Foreskin keratinocyte (primary cell): Measurements from ENCODE around the gene HDAC10.

DNA sequence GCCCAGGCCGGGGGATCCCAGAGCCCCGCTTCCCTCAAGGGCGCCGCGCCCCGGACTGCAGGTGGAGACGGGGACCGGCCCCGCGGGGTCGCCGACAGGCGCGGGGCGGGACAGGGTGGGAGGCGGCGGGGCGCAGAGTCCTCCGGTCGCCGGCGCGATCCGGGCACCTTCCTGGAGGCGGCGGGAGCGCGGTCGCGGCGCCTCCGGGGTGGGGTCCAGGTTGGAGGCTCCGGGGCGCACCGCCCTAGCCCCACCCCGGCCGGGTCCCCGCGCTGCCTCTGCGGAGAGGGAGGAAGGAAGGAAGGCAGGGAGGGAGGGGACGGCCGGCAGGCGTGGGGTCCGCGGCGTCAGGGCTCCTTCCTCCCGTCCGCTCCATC, 4.4 kb upstream of the ZBED4 start:
- RAMPAGE, total RNA, result no peak

- RAMPAGE, total RNA, result no peak
Observed at GRCh38 chr22:49879827-49880894, 26.5 kb downstream of the ZBED4 start.

DNA sequence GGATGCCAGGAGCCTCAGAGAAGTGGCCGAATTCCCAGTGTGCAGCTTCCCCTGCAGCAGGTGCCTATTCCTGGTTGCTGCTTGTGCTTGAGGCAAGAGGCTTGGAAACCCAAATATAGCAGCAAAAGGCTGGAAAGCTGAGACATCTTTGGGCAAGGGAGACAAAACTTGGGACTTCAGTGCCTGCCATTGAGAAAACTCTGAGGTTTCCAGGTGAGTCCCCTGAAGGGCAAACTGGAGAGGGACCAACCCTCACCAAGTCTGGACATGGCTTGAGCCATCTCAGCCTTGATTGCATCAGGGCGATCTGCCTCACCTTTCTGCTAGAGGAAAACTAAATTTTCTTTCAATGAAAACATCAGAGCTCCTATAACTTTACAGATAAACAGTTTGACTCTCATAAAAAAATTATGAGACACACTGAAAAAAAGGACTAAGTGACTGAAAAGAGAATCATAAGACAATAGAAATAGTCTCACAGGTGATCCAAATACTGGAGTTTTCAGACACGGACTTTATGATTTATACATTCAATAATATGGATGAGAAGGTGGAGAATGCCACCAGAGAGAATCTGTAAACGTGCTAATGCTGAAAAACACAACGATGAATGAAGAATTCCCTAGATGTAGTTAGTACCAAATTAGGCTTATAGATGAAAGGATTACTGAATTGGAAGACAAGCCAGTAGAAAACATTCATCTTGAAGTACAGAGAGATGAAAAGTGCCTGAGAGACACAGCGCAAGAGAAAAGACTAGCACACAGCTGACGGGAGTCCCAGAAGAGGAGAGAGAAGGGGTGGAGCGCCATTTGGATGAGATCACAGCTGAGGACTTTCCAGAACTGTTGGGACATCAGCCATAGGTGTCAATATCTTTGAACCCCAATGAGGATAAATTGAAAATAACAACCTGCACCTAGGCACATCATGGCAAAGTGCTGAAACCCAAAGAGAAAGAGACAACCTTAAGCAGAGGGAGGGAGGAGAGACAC, 25.5 kb downstream of the ALG12 start:
- RAMPAGE, total RNA, result no peak

- RAMPAGE, total RNA, result no peak
Observed at GRCh38 chr22:49947032-49947491, 13.5 kb upstream of the PIM3 start.

- RAMPAGE, total RNA, result no peak
Observed at GRCh38 chr22:49964325-49964807, 3.8 kb downstream of the PIM3 start.

- RAMPAGE, total RNA, result no peak
Observed at GRCh38 chr22:49968695-49969626, 8.4 kb downstream of the PIM3 start.

GRCh38 chr22:49976398-49976911, 15.9 kb downstream of the PIM3 start:
- RAMPAGE, total RNA, result no peak

- RAMPAGE, total RNA, result no peak
Observed at GRCh38 chr22:49980813-49981620, 20.4 kb downstream of the PIM3 start.

- RAMPAGE, total RNA, result no peak
Observed at GRCh38 chr22:49999020-49999657, 13.4 kb downstream of the IL17REL start.

- RAMPAGE, total RNA, result no peak
Observed at GRCh38 chr22:50027933-50028592, 15.5 kb upstream of the IL17REL start.

GRCh38 chr22:50111942-50112784, 22.4 kb downstream of the MOV10L1 start:
- RAMPAGE, total RNA, result no peak

GRCh38 chr22:50114283-50115148, 24.7 kb downstream of the MOV10L1 start:
- RAMPAGE, total RNA, result no peak

DNA sequence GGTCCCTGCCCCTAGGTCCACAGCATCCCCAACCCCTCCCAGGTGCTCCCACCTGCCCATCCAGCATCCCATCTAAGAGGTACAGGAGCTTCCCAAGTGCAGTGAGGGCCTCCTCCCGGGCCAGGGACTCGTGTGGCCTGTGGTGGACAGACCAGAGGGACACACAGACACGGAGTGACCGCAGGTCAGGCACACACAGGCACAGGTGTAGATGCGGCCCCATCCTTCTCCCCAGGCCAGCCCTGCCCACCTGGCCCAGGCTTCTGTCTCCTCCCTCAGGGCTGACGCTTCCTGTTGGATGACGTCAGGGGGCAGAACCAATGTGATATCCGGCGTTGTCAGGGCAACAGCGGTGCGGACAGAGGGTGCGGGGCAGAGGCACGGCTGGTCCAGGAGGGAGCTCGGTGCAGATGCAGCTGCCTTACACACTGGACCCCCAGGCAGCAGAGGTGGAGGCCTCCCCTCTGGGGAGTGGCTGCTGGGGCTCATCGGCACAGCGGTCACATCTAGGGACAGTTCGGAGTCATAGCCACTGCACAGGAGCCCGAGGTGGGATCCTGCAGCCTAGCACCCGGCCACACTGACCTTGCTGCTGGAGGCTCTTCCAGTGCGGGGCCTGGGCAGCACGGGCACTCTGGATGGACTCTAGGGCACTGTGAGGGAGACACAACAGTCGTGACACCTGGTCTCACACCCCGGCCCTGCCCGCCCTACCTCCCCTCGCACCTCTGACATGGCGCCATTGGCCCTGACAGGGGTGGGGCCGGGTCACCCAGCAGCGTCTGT, 3.0 kb upstream of the TUBGCP6 start:
- RAMPAGE, total RNA, result no peak

GRCh38 chr22:50251020-50251818, at the start of gene HDAC10:
Gene HDAC10, minus strand, starts transcription at chr22:50251265.
- RAMPAGE, total RNA, result no peak

GRCh38 chr22:50285669-50285868, 15.4 kb upstream of the MAPK11 start:
- RAMPAGE, total RNA, result no peak

GRCh38 chr22:50300135-50300752, 7.2 kb downstream of the PLXNB2 start:
- RAMPAGE, total RNA, result no peak

DNA sequence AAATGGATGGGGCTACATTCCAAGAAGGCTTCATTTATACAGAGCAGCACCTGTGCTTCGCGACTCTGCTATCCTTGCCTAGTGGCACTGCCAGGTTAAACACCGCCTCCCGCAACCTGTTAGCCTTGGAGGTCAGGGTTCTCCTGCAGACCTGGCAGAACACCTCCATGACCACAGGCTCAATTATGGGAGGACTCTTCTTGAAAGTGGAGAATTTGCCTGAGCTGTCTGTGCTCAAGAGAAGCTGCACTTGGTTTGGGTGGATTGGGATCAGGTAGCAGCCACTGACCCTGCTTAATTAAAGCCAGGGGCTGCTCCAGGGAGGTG, 56.2 kb downstream of the PPP6R2 start:
- RAMPAGE, total RNA, result no peak

DNA sequence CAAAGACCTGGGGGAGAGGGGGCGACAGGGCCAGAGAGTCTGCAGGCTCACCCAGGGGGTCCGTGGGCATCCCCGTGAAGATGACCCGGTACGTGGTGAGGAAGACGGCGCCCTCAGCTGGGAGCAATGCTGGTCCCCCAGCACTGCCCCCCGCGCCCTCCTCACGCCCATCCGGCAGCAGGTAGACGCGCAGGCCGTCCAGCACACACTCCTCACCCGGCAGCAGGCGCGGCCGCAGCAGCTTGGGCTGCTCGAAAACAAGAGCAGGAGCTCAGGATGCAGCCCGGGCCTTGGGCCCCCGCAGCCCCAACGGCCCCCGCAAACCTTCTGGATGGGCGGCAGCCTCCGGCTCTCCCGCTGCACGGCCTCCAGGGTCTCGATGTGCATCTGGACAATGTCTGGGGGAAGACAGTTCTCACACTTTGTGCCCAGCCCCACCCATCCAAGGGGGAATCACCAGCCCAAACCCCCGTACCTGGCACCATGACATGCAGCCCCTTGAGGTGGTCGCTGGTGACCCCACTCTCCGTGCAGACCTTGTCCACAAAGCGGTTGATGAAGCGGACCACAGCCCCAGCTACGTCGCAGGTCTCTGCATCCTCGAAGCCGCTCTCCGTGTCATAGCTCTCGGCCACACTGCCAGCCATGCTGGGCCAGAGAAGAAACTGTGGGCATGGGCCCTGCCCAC, 13.2 kb downstream of the SBF1 start:
- RAMPAGE, total RNA, result no peak

GRCh38 chr22:50526762-50527537, 1.6 kb upstream of the SCO2 start:
- RAMPAGE, total RNA, result no peak

DNA sequence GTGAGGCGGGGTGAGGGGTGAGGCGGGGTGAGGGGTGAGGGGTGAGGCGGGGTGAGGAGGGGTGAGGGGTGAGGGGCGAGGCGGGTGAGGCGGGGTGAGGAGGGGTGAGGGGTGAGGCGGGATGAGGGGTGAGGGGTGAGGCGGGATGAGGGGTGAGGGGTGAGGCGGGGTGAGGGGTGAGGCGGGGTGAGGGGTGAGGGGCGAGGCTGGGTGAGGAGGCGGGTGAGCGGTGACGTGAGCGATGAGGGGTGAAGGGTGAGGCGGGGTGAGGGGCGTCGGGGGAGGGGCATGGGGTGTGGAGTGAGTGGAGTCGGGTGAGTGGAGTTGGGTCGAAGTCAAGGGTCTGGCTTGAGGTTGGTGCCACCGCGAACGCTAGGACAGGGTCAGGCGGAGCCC, 314 bp downstream of the SYCE3 start:
- RAMPAGE, total RNA, result no peak